Measurements from ENCODE around the genes CDT1 and PABPN1L.

DNA sequence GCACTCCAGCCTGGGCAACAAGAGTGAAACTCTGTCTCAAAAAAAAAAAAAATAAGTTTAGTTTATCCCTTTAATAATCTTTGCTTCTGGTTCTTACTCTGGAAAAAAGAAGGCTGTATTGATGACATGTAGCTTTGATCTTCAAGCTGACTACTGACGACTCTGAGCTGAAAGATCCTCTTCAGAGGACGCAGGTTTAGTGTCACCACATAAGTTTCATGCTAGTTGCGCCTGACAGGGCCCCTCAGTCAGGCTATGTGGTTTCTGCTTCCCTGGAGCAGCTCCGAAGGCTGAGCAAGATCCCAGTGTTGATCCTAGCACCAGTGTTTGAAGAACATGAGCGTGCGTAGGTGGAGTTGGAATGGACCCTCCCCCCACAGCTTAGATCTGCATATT is 17.2 kb downstream of the BANP start:
- PRO-cap = no peak

- PRO-cap = no peak
Observed at GRCh38 chr16:88234231-88235436, 148.1 kb upstream of the ZNF469 start.

- PRO-cap = no peak
Observed at GRCh38 chr16:88238514-88239225, 144.1 kb upstream of the ZNF469 start.

DNA sequence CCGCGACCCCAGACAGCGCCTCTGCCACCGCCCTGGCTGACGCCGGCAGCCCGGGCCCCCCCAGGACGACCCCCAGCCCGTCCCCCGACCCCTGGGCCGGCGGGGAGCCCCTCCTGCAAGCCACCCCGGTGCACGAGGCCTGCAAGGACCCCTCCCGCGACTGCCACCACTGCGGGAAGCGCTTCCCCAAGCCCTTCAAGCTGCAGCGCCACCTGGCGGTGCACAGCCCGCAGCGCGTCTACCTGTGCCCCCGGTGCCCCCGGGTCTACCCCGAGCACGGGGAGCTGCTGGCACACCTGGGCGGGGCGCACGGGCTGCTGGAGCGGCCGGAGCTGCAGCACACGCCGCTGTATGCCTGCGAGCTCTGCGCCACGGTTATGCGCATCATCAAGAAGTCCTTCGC is 15.8 kb upstream of the ZFPM1 start:
- PRO-cap = no peak

DNA sequence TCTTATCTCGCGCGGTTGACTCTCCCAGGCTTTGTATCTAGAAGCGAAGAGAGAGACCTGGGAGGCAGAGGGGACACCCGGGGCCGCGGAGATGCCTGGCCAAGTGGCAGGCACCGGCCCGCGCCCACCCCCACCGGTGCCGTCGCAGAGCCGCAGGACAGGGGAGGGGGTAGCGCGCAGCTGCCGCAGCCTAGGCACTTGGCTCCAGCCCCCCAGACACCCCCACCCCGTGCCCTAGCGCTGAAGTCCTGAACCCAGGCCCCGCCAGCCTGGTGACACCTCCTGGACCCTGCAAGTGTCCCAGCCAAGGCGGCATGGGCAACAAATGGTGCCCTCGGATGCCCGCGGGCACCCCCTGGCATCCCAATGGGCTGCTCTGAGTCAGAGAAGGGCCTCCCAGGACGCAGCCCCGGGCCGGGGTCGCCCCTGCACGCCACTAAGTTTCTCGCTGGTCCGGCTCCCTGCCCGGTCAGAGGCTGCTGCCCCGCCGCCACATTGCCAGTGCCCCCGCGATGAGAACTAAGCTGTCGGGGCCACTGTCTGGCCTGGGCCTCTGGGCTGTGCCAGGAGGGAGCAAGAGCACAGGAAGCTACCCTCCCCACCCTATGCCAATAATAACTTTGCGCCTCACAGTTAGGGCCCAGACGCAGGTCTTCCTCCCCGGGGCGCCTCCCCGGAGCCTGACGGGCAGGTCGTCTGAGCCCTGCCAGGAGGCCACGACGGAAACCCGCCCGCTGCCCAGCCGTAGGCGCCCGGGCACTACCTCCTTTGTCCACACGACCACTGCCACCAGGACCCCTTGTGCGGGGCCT is 1.2 kb downstream of the ZFPM1 start:
- PRO-cap = no peak

DNA sequence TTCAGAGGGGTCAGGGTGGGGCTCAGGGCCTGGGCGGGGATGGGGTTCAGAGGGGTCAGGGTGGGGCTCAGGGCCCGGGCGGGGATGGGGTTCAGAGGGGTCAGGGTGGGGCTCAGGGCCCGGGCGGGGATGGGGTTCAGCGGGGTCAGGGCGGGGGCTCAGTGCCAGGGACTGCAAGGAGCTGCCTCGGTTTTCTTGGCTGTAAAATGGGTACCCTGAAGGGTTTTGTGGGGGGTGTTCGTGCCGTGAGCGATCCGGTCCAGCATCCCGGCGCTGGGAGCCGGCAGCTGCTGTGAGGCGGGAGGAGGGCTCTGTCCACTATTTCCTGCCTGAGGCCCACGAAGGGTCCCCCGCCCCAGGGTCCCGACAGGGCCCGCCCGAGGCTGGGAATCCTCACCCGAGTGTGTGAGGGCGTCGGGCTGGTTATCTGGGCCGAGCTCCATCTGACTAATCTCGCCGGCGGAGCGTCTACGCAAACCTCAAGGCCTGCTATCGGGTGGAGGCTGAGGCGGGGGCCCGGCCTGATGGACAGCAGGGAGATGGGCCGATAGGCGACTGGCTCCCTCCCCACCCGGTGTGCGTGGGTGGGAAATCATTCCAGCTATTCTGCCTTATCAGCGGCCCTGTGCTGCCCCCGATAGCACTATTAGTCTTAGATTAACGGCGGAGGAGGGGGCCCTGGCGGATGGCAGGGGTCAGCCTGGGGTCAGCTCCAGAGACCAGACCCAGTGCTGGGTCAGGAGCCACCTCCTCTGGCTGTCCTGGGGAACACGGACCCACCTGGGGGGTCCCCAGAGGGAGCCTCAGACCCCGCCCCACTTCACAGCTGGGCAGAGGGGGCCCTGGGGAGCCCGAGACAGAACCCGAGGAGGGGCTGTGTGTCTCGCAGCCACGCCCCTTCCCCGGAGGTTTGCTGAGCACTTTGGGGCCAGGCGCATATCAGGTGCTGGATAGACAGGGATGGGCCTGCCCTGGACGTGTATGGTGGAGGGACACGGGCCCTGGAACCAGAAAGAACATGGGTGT is 44.6 kb downstream of the ZFPM1 start:
- PRO-cap = no peak

GRCh38 chr16:88534734-88535999 is 35.0 kb upstream of the ZC3H18 start:
- PRO-cap = unidirectional peak, minus-strand start at chr16:88534816

GRCh38 chr16:88552669-88553326 is 17.4 kb upstream of the ZC3H18 start:
- PRO-cap = no peak

DNA sequence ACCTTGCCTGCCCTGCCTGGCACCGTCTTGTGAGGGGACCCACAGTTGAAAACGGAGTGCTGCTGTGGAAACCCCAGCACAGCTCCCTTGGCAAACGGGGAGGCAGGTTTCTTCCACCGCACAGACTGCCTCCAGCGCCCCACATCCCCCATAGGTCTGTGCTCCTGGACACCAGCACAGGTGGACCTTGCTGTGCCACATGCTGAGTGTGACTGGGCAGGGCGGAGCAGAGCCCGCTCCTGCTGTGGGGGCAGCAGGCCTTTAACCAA is 9.4 kb downstream of the ZC3H18 start:
- PRO-cap = no peak

DNA sequence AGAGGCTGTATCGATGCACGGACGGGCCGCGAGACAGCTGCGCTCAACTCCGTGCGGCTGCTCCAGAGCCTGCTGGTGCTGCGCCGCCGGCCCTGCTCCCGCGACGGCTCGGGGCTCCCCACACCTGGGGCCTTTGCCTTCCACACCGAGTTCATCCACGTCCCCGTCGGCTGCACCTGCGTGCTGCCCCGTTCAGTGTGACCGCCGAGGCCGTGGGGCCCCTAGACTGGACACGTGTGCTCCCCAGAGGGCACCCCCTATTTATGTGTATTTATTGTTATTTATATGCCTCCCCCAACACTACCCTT is 1.5 kb downstream of the IL17C start:
- PRO-cap = no peak

- PRO-cap = no peak
Observed at GRCh38 chr16:88659901-88660384, 2.9 kb downstream of the MVD start.

DNA sequence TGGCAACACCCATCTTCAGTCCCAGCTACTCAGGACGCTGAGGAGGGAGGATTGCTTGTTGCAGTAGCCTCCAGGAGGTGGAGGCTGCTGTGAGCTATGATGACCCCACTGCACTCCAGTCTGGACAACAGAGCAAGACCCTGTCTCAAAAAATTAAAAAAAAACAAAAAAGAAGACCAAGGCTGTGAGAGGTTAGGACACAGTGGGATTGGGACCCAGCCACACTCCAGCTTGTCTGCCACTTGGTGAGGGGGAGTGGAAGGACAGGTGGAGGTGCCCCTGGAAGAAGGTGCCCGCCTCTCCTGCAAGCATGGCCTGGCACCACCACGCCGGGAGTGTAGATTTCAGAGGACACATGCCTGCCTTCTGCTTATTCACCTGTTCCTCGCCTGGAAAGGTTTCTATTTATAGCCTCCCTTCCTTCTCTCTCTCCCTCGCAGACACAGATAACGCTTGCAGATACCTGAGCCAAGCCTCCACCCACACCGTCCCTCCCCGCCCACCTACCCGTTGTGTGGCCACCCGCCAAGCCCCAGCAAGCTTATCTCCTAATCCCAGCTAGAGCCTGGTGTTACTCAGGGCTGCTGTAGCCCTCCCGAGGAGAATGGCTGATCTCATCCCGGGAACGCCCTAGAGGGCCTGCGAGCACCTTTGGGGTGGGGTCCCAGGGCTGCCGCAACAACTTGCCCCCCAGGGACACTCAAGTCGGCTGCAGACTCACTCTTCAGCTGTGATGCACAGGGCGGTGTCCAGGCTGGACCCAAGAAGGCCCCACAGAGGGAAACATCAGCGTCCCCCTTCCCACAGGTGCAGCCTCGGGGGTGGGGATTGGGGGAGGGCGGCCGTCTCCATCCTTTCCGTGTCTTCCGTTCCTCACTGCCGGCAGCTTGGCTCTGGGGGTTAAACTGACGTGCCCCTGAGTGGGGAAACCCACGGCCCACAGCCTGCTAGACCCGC is 1.7 kb upstream of the SNAI3 start:
- PRO-cap = no peak

DNA sequence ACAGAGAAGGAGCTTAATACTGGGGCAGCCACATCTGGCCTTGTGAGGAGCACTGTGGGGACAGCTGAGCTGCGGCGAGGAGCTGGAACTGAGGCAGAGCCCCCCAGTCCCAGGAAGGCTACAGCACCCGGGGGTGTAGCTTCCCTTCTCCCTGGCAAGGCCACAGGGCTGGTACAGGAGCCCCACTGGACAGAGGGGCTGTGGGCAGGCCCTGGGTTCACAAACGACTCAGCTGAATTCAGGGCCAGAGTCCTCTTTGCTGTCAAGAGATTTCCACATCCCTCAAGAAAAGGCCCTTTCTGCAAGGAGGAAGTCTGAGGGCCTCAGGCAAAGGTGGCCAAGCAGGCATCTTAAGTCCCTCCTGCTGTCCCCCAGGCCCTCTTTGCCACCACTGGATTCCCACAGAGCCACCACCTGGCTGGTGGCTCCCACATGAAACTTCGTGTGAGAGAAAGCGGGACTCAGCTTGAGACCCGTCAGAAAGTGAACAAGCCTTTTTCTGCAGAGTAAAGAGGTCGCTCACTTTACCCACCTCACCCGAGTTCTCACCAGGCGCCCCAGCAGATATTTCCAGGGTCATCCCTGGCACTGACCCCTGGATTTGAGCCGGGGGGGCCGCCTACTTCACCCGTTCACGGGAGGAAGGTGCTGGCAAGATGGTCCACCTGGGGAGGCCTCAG is 3.8 kb downstream of the RNF166 start:
- PRO-cap = no peak

DNA sequence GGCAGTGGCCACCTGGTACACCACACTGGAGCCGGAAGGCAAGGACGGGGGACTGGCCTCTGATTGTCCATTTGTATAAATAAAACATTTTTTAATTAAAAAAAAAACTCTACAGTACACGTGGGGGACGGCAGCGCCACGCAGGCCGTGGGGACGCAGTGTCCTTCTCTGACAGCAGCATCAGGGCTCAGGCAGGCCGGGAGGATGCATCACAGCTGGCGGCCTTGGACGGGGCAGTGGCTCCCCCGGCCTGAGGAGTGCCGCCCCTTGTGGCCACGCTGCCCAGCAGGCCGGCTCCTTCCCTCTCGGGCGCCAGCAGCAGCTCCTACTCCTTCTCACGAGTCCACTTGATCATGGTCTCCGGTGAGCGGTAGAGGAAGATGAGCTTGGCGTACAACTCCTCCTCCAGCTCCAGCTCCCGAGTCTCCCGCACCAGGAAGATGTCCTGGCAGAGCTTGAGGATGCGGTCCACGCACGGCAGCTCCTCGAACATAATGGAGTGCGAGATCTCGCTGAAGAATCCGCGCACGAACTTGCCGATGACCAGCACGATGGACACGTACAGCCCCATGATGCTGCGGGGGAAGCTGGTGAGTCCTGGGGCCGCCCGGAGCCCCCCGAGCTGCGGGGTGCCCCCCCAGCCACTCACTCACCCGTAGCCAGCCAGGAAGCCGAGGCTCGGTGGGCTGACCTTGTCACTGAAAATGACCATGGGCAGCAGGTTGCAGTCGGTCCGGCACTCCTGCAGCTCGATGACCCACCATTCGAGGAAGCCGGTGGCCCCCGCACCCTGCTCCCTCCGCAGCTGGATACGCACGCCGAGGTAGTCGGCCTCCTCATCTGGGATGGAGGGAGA is 9.2 kb downstream of the CTU2 start:
- PRO-cap = no peak

DNA sequence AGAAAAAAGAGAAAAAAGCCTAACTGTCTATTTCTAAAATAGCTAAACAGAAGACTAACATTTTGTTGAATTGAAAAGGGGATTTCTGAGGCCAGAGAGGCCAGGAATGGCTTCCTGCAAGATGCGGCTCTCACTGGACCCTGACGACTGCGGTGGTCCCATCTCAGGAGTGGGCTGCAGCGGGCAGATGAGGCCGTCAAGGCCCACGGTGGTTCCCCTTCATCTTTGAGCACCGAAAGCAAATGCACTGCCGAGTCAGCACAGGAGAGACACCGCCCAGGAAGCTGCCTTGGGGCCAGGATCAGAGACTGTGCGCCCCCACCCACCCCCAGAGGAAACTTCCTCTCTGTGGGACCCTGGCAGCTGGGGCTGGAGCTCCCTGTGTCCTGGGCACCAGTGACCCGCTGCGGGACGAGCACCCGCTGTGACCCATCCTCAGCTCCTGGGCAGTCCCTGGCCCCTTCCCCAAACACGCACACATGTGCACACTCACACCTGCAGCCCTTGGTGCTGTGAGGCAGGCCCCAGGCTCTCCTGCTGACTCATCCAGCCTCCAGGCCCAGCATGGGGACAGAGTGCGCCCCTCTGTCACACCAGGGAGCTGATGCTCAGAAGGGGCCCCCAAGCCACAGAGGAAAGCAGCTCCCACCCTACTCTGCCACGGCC is 3.9 kb downstream of the PIEZO1 start:
- PRO-cap = no peak

DNA sequence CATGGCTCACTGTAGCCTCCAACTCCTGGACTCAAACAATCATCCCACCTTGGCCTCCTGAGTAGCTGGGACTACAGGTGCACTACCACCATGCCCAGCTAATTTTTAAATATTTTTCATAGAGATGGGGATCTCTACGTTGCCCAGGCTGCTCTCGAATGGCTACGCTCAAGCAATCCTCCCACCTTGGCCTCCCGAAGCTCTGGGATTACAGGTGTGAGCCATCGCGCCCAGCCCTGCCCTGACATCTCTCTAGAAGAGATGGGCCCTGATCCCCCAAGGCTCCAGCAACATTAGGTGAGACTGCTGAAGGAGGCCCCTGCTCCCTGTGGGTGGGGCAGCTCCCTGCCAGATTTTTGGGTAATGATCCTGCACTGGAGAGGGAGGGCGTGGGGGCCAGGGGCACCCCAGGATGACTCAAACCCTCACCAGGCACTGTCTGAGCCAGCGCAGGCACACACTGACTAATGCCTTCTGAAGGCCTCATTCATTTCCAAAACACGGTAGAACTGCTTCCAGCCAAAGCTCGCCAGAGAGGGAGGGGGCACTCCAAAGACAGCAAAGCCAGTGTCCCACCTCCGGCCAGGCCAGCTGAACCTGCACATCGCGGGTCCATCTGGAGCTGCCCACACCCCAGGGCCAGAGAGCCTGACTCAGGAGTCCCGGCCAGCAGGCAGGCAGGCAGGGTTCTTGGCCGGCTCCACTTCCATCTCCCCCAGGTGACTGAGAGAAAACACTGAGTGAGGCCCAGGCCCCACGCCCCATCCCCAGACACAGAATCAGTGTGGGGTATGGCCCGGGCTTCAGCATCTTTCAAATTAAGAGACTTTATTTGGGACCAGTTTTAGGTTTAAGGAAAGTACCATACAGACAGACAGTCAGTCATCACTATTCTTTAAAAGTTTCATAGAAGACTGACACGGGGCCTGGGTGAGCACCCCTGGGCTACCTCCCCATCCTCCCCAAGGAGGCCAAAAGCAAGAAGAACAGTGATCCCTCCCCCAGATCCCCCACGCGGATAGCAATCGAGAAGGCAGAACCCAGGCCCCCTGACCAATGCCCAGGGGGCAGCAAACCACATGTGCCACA is 2.5 kb downstream of the PIEZO1 start:
- PRO-cap = no peak

DNA sequence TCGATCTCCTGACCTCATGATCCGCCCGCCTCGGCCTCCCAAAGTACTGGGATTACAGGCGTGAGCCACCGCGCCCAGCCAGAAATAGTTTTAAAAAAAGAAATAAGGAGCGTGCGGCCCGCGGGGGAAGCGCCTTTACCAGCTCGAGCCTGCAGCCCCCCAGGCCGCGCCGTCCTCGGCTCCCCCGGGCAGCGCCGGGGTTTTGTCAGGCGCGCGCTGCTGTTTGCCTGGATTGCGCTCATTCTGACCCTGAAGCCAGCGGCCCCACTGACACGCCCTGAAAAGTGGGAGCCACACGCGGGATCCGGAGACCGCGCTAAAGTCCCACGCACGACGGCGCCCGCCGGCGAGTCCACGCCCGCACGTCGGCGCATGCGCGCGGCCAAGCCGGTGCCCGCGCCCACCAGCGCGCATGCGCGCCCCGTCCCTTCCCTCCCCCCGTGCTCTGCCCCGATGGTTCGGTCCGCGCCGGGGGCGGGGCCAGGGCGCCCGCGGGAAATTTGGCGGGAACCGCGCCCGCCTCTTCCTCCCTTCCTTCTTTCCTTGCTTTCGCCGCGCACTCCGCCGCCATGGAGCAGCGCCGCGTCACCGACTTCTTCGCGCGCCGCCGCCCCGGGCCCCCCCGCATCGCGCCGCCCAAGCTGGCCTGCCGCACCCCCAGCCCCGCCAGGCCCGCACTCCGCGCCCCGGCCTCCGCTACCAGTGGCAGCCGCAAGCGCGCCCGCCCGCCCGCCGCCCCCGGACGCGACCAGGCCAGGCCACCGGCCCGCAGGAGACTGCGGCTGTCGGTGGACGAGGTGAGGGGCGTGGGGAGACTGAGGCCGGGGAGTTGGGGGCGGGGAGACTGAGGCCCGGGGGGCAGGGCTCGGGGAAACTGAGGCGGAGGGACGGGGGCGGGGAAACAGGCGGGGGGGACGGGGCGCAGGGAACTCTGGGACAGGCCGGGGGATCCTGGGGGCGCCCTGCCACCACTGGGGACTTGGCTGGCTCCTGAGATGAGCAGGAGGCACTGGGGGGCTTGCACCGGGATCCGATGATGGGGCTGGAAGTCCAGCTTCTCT is at the start of gene CDT1:
Gene CDT1, plus strand, starts transcription at position 527 of the 1,061 bp plus-strand sequence.
- PRO-cap = bidirectional peak, plus-strand start at position 559 of the sequence, minus-strand start at position 353 of the sequence

GRCh38 chr16:88808413-88808880 is 3.3 kb downstream of the APRT start:
- PRO-cap = no peak

GRCh38 chr16:88812886-88813867 is 1.4 kb upstream of the APRT start:
- PRO-cap = no peak

DNA sequence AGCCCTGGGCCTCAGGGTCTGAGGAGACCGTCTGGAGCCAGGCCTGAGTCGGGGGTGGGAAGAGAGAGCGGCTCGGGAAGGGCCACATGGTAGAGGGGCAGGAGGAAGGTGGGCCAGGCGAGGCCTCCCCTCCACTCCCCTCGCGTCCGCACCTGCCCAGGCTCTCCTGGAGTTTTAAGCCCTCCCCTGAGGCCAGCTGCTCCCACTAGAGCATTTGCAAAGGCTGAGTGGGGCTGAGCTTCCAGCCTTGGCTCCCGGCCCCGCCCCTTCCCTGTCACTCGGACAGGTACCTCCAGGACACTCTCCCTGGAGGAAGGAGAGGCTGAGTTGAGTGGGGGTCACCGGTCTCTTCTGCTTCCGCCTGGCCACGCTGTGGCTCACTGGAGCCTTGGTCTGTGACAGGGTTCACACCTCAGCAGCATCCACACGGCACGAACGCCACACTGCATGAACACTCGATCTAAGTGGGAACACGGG is at the start of gene PABPN1L:
Gene PABPN1L, minus strand, starts transcription at position 142 of the 477 bp plus-strand sequence.
- PRO-cap = no peak

All from osteocyte (in vitro differentiated cells).